Heart (tissue), 3 donors: ENCODE data around the genes GOLGA6L1 and GOLGA6L25.

- RAMPAGE, long total RNA, 2 experiments = no peak in any of the 2 experiments
Observed at GRCh38 chr15:22254626-22255091, 160.3 kb downstream of the OR4N4 start.

DNA sequence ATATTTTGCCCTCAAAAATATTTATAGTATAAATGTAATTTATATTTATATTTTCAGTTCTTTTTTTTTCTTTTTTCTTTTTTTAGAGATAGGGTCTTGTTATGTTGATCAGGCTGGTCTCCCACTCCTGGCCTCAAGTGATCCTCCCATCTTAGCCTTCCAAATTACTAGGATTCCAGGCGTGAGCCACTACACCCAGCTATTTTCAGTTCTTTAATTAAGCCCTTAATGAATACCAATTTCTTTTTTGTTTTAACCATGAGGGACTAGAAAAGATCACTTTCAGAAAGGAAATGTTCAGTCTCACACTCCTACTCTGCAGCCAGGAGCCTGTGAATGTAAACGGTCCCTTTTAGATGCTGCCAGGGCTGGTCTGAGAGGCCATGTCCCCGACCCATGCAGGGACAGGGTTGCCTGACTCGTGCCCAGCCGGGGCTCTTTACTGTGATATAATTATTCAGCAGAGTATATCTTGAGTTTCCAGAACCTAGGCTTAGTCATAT, 10.0 kb downstream of the NIPA1 start:
- RAMPAGE, long total RNA, 2 experiments = no peak in any of the 2 experiments

GRCh38 chr15:22891504-22891909, 53.0 kb downstream of the NIPA2 start:
- RAMPAGE, long total RNA, 2 experiments = no peak in any of the 2 experiments

DNA sequence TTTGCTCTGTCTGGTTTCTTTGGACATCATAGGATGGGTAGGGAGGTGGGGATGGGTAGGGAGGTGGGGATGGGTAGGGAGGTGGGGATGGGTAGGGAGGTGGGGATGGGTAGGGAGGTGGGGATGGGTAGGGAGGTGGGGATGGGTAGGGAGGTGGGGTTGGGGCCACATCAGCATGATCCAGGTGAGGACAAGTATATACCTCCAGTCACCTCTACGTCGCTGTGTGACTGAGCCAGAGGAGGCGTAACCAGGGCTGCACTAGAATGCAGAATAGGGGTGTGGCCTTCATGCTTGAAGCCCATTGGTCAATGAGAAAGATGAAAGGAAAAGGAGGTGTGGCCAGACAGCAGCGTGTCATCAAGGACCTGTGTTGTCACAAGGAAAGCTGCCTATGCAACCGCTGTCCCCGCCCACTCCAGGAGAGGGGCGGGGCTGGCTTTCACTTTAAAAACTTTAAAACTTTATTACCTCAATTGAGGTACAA, at the start of gene GOLGA6L1:
GOLGA6L1 (minus strand) TSS at position 268 of the 487 bp plus-strand sequence.
- RAMPAGE, long total RNA, 2 experiments = no peak in any of the 2 experiments

DNA sequence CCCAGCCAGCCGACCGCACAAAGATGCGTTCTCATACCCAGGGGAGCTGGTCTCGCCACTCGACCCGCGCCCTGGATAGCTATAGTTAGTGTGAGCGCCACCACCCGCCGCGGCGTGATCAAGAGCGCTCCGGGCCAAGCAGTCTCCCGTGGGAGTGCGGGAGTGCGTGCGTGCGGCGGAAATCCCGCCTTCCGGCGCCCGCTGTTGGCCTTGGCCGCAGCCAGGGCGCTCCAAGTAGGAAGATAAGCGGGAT, 30.7 kb downstream of the GOLGA6L26 start:
- RAMPAGE, long total RNA, 2 experiments = start-site peak on the minus strand in 1 of 2 experiments, centred at position 168 of the sequence, 20 reads per replicate

- RAMPAGE, long total RNA, 2 experiments = no peak in any of the 2 experiments
Observed at GRCh38 chr15:23477729-23477951, 30.6 kb upstream of the GOLGA6L2 start.

DNA sequence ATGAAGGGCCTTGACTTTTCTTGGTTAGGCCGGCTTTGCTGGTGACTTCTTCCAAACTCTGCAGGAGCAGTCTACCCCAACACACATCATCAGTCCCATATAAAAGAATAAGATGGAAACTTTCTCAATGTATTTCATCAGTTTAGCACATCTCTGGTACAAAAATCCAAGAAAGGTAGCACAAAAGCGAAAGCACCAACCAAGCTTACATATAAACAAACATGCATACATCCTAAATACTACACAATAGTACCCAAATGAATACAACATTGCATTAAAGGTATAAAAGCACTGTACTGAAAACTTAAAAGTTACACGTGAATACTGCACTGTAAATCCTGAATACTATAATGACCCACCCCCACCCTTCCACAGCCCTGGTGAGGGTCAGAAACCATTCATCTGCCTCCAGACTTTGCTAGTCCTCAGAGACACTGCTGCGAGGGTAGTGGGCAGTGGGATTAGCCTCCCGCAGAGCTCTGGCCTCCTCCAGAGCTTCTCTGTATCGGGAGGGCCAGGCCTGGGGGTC, 1.2 kb downstream of the NDN start:
- RAMPAGE, long total RNA, 2 experiments = no peak in any of the 2 experiments

DNA sequence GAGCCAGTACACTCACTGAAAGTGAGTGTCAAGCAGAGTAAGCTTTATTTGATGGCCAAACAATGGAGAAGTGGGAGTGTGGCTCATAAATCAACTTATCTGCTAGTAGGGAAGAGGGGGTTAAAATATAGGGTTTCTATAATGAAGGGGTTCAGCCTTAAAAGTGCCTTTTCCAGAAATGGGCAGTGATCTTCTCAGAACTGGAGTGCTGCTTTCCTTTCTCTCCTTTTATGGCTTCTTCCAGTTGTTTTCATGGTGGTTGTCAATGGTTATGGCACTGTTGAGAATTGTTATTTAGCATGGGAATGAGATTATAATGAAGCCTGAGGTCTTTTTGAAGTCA, 20.9 kb upstream of the NDN start:
- RAMPAGE, long total RNA, 2 experiments = no peak in any of the 2 experiments

- RAMPAGE, long total RNA, 2 experiments = no peak in any of the 2 experiments
Observed at GRCh38 chr15:23713822-23714317, 26.8 kb upstream of the NDN start.

GRCh38 chr15:25085189-25085601, 130.4 kb downstream of the SNRPN start:
- RAMPAGE, long total RNA, 2 experiments = no peak in any of the 2 experiments

DNA sequence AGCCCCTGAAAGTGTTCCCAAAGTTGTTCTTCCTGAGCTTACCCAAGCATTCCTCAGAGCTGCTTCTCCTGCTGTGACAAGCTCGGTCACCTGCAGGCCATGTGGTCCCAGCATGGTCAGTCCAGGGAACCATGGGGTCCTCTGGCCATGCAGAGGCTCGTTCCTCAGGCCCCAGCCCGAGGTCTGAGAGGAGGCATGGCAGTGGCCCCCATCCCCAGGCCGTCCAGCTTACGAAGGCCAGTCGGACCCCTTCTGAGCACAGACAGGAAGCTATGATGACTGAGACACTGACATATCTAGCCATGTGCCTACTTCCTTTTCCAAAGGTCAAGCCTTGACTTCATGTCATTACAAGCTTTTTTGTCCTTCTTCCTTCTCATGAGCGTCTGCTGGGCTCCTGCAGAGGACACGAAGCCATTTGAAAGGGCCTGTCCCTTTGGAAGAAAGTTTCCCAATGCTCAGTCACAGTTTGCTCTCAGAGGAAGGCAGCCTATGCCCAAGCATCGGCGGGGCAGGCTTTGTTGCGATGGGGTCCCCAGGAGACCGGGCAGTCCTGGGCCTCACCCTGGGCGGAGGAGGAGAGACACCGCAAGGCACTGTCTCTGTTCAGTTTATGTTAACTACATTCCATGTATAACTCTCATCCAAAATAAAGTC, 79.3 kb downstream of the ATP10A start:
- RAMPAGE, long total RNA, 2 experiments = no peak in any of the 2 experiments

DNA sequence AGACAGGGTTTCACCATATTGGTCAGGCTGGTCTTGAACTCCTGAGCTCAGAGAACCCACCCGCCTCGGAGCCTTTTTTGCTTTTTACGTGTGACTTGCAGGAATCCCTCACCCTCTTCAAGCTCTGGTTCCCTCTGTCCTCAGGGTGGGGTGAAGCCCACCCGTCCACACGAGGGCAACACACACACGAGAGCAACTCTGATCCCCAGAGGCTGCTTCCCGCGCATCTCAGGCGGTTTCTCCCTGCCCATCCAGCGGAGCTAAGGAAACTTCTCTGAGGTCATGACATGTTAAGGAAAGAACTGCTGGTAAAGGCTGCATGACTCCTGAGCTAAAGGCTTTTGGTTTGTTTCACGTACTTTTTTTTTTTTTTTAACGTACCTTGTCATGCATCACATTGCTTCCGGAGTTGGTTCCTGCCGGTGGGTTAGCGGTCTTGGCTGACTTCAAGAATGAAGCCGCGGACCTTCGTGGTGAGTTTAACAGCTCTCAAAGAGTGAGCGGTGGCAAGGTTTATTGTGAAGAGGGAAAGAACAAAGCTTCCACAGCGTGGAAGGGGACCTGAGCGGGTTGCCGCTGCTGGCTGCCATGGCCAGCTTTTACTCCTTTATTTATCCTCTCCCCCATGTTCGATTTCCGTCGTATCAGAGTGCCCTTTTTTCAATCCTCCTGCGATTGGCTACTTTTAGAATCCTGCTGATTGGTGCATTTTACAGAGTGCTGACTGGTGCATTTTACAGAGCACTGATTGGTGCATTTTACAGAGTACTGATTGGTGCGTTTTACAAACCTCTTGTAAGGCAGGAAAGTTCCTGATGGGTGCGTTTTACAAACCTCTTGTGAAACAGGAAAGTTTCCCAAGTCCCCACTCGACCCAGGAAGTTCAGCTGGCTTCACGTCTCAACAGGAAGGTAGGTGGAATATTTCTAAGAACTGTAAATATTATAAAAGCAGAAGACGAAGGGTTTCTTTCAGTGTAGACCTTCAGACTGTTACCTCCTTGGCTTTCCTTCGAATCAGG, 381.5 kb upstream of the ATP10A start:
- RAMPAGE, long total RNA, 2 experiments = no peak in any of the 2 experiments

- RAMPAGE, long total RNA, 2 experiments = start-site peak on the plus strand in 2 of 2 experiments, at chr15:26261640-26261715 at its widest, 8 to 16 reads per replicate
Observed at GRCh38 chr15:26261286-26262071, 398.4 kb upstream of the ATP10A start.

DNA sequence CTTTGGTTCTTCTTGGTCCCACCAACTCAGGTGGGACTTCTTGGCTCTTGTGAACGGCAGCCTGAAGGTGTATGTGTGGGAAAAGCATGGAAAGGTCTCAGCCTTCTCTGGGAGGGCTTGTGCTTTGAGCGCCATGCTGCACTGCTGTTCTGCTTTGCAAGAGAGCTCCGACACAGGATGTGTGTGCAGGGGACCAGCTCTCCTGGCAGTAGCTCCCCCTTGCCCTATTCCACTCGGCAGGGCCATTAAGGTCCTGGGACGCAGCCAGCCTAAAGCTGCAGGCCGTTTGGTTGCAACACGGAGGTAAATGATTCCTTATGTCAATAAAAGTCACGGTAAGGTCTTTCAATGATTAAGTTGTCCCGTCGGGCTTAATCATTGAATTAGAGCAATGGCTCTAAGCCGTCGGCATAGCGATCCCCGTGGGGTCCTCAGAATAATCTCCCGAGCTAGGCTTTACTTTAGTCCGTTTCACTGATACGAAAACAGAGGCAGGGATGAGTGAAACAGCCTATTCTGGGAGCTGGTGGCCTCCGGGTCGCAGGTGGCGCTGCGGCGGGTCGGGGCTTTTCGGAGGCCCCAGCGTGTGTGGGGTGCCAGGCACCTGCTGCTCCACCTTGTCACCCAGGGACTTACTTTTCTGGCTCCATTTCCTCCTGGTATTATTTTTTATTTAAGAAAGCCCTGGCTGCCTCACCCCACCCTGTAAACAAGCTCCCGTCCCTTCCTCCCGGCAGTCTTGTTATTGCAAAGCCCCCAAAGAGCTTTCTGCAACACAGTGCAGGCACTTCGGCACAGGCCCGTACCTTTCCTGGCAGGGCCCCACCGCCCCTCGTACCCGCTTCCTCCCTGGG, 525.2 kb downstream of the OCA2 start:
- RAMPAGE, long total RNA, 2 experiments = no peak in any of the 2 experiments

DNA sequence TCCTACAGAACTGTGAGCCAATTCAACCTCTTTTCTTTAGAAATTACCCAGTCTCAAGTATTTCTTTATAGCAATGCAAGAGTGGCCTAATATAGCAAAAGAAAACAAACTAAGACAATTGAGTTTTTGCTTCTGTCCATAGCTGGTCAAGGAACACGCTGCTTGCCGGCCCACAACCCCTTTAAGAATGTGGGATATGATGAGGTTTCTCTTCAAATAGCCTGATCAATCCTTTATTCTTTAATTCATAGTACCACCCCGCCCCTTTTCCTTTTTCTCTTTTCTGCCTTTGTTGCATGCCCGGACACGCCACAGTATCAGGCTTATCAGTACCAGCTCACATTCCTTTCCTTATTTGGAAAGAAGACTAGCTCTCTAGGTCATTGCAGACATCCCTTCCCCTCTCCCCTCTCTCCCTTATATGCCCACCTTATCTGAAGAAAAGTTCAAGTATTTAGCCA, 404.6 kb downstream of the OCA2 start:
- RAMPAGE, long total RNA, 2 experiments = no peak in any of the 2 experiments

GRCh38 chr15:28160422-28161169, 61.5 kb upstream of the OCA2 start:
- RAMPAGE, long total RNA, 2 experiments = no peak in any of the 2 experiments

GRCh38 chr15:28553156-28553832, at the start of gene GOLGA6L25:
GOLGA6L25 (plus strand) TSS chr15:28553568.
- RAMPAGE, long total RNA, 2 experiments = no peak in any of the 2 experiments

GRCh38 chr15:28788593-28789151, 59.8 kb downstream of the GOLGA6L7 start:
- RAMPAGE, long total RNA, 2 experiments = no peak in any of the 2 experiments

DNA sequence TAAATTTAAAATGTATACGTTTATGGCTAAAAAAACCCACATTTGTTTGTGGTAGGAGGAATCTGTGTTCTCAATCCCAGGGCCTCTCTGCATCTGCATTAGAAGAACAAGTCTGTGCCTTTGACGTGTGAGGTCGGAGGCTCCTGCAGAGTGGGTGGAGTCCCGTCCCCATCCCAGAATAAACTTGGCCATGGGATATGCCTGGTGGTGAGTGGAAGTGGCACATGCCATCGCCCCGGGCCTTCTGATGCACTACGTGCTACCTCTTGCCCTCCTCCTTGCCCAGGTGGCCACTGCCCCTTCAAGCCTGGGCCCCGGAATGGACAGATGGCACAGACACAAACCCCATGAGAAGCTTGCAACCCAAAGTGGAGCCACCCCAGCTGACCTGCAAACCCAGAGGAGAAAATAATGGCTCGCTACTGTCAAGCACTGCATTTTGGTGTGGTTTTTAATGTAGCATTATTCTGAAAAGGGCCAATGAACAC, 131.1 kb upstream of the NSMCE3 start:
- RAMPAGE, long total RNA, 2 experiments = no peak in any of the 2 experiments

GRCh38 chr15:29569677-29570156, 1.1 kb downstream of the ENTREP2 start:
- RAMPAGE, long total RNA, 2 experiments = no peak in any of the 2 experiments